ENCODE measurements around a stretch of chr18.

DNA sequence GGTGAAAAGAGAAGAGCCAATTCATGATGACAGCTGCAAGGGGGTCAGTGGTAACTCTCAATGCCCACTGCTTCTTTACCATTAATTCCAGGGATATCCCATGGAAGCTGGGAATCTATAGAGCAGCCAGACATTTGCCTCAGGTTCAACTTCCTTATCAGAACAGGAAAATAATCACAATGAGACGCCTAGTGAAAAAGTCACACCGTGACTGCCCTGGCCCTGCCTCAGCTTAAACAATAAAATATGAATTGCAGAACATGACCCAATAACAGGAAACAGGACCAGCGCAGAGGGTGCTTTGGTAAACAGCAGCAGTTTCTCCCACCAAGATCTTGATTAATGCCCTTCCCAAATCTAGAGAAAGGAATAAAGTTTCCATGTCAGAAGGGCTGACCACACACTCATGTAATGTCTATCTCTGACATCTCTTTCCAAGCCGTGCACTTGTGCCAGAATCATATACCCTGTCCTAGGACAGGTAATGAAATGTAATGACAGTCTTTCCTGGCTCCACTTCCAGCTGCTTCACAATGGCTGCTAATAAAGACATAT lies 438.5 kb downstream of the TXNL1 start:
- PRO-cap, result no peak

GRCh38 chr18:56569389-56569910 lies 68.9 kb downstream of the TXNL1 start:
- PRO-cap, result no peak

DNA sequence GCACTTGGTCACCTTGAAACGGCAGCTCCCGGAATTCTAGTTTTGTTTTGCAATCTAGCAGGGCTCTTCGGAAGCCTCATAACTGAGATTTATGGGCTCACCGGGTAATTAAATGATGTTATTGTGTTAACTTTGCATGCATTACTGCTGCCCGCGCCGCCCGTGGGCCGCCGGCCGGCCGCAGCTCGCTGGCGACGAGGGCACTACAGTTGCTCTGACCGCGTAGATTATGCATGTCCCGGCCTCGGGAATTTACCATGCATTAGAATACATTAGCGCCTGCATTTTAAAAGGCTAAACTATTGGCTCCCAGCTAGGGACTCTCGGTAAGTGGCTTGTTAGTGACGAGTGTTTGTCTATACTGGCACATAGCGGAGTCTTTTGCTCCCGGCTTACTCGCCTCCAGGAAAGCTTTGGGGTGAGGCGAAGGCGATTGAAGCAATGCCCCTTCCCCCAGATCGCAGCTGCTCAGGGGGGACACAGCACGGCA lies 548 bp upstream of the ONECUT2 start:
- PRO-cap, result no peak

DNA sequence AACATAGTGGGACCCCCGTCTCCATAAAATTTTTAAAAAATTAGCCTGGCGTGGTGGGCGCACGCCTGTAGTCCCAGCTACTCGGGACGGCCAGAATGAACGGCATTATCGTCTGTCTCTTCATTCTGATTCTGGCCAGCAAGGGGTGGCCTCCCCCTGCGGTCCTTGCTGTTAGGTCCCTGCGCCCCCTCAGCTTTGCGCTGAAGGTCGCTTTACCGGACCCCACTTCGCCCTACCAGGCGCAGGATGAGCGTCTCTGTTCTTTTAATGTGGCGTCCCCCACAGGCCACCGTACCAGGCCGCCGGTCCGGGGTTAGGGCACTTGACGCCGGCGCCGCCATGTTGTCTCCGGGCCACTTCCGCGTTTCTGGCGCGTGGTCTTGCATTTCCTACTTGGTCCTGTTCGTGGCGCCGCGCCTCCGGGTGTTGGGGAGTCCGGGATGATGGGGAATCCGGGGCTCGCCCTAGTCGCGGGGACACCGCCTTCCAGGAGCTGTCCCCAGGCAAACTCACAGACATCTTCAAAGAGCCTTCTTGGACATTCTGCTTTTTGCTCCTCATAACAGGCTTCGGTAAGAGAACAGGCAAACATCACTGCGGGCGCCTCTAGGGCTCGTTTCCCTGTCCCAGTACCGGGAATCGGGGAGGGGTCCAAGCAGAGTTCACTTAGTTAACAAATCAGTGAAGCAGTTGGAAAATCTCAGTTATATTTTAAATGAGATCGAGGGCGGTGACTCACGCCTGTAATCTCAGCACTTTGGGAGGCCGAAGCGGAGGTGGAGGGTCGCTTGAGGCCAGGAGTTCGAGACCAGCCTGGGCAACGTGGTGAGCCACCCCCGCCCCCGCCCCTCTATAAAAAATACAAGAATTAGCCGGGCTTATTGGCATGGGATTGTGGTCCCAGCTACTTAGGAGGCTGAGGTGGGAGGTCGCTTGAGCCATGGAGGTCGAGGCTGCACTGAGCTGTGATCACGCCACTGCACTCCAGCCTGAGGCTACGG lies 8.6 kb upstream of the NARS1 start:
- PRO-cap, result no peak

GRCh38 chr18:57759635-57760213 lies 43.4 kb downstream of the ATP8B1 start:
- PRO-cap, result no peak

DNA sequence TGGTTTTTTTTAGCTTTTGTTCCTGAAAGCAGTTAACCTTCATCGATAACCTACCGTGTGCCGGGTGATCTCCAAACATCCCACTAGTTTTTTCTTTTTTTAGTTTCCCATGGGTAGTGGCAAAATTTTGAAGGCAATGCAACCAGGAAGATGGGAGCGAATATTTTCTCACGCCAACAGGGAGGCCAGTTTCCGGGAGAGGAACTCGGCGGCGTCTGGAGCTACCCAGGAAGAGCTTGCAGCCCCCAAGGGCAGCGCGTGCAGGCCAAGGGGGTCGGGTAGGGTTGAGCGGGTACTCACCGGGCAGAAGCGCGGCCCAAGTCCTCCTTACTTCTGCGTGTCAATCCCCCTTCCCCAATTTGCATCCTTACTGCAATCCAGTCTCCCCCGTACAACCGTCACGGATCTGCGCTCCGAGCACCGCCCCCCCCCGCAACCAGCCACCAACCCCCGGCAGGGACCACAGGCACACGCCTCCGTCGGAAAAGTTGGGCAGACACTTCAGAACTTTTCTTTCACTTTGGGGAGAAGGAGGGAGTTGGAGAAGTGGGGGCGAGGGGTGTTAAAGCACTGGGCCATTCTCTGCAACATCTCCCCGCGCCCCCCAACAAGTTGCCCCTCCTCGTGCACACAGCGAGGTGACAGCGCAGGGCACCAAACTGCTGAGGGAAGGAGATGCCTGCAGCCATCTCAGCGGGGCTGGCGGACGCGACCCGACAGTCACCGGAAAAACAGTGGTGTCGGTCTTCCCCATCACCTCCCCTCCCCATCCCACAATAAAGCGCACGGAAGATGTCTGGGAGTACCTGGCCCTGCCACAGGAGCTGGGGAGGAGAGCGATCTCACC lies 1.3 kb downstream of the ATP8B1 start:
- PRO-cap, result no peak

DNA sequence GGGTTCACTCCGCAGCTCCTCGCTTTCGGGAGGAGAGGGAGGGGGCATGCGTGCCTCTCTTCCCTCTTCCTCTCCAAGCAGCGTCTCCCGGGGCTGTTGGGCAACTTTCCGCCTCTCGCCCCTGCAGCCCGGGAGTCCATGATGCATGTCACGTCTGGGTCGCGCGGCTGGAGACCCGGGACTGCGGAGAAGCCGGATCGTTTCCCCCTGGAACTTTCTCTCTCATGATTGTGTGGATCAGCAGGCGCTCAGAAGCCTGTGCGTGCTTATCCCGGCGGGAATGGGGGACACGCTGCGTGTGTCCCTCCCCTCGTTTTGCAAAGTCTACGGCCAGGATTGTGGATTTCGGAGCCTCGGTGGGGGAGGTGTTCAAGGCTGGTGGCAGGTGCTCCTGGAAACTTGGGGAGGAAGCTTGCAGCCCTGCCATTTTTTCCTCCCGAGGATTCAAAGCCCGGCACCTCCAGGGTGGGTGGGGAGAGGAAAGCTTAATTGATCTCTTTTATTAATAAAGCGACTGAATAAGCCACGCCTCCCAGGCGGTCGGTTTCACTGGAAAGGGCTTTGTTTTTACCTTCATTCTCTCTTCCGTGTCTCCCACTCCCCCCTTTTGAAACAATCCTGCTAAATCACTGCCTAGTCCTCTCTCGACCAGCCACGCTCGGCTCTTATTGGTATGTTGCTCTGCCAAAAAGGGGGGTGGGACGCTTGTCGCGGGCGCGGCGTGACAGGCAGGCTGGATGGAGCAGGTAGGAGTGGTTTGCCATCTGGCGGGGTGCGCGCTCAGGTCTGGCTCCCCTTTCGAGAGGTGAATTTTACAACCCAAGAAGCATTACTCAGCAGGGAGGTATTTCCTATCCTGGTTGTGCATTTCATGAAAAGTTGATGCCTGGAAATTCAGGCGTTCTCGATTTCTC lies 1.2 kb downstream of the NEDD4L start:
- PRO-cap, result bidirectional peak, plus-strand start at position 749 of the sequence, minus-strand start at position 660 of the sequence

- PRO-cap, result no peak
These were observed 2.6 kb downstream of the NEDD4L start for GRCh38 chr18:58046470-58047121.

DNA sequence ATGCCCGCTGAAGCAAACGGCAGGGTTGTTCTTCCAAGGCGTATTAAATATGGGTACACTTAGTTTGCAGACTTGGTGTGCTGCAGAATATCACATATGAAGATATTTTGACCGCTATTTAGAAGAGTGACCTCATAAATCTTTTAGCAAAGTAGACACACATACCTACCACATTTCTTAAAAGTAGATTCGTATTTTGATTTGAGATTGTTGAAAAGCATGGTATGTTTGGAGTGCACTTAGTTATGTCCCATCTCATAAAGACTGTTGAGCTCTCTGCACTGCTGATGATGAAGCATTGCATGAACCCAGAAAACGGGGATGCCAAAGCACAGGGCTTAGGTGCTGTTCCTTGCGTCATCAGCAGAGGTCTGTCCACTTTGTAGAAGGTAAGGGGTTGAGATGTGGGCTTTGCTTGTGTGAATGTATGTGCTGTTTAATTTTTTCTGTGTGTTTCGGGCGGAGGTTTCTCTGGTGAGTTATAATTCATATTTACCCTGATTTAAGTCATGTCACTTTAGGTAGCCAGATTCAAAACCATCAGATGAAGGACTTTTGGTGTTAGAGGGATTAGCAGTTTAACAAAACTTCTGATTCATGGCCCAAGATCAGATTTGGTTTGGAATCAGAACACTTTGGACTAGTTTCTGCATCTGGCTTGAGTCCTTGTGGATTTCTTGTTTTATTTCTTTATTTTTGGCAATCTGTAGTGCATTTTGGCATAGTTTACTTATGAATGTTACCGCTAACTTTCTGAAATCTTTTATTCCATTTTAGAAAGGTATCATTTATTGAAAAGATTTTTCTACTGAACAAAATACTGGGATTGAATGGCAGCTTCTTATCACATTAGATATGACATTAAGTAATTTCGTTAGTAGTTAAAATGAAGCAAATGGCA lies 3.3 kb downstream of the NEDD4L start:
- PRO-cap, result no peak

DNA sequence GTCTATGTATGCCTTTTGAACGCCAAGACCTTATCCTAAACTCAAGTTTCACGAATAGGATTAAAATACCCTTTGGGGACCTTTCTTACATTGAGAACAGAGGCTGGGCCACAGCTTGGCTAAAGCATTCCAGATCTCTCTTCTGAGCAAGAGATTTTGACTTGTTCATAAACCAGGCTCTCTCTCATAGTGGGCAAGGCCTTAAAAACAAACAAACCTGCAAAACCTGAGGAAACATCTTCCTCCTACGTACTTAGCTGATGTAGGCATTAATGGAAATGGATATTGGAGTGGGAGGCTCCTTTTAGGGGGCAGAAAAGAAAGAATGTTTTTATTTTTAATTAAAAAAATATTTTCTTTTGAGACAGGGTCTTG lies 56.4 kb downstream of the NEDD4L start:
- PRO-cap, result no peak

DNA sequence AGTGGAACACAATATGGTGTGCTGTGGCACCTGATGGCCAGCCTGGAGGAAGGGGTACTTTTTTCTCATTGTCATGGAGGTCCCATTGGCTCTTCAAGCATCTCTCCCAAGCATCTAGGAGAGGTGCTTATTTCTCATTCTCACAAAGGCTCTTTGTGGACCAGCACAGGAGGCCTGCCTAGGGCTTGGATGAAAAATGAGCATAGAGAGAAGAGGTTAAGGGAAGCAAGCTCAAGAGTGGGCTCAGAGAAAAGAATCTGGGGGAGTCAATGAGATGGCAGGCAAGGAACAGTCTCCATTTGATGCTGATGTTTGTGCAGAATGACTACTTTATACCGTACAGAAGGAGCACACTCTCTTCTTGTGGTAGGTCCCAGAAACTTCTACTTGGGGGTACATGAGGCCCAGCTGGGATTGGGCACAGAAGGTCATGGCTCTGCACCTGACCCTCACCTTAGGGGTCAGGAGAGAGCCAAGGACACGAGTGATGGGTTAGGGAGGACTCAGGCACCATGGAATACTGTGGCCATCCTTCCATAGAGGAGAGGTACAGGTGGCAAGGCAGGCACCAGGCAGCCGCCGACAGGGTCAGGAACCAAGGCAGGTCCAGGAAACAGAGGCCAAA lies 127.7 kb downstream of the NEDD4L start:
- PRO-cap, result no peak

DNA sequence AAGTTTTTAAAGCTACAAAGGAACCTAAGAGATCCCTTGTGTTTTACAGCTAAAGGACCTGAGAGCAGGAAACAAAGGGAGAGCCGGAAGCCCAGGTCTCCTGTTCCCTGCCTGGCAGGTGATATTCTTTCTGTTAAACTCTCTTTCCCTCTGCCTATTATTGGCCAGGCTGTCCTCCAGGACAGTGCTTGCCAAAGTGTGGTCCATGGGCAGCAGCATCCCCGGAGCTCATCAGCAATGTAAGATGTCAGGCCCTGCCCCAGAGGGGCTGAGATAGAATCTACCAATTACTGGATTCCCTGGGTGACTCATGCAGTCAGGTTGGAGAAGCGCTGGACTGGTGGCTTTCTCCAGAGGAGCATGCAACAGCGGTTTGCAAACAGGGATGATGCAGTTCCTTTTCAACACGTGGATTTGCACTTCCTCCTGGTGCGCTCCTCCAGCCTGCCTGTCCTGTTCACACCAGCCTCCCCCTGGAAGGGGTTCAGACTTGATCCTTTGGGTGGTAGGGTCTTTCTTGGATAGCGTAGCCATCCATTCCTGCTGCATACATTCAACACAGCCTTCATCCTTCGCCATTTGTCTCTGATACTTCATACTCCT lies 158.3 kb downstream of the NEDD4L start:
- PRO-cap, result no peak

DNA sequence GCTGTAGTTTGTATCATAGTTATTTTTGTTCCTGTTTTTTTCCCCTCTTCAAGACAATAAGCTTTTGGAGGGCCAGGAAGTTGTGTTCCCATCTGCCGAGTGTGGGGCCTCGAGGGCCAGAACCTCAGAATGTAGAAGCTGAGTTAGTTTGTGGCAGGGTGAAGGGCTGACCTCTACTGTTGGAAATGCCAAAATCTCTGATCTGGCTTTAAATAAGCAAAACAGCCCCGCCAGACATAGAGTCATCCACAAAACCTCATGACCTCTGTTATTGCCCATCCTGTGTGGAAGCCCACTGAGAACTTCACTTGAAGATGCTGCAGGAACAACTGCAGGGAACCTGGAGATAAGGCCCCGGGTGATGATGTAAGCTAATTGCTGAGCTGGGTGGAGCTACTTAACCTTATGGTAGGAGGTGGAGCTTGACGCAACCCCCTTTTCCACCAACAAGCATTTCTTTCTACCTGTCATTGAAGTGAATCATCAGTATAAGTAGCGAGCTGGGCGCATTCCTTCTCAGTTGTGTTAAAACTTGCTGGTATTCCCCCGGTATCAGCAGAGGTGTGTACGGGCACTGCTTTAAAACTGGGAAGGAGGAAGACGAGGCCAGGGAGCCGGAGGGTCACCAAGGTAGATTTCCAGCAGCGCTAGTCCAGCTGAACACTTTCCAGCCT lies 177.2 kb downstream of the NEDD4L start:
- PRO-cap, result no peak

GRCh38 chr18:58222418-58223213 lies 178.6 kb downstream of the NEDD4L start:
- PRO-cap, result no peak

DNA sequence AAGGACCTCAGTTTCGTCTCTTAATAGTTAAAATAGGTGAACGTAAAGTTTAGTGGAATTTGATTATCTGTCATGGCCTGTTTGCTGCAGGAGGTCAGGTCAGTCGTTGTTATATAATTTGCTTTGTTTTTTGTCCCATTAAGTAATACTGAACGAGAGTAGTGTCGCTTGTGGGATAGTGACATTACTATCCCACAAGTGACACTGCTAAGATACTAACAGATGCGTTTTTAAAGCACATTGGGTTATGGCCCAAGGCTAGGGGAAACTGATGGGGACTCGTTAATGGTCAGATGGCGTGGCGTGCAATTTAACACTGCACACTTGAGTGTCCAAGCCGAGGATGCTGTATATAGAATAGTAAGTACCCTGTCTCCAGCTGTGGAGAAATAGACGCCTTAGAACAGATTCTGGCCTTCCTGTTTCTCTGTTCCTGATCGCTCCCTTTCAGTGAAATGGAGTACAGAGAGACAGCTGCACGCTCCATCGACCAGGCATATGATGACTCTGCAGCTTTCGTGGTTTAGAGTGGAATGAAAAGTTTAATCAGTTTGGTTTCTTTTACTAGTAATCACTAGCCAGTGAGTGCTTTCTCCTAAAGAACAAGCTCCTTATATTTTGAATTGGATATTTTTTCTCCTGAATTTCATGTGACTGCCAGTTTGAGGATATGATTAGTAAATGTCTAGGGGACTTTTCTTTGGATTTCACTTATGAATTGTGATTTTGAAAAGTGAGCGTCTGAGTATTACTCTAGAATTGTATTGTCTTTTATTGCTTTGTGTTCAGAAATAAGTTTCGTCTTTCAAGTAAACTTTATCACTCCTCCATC lies 213.4 kb downstream of the NEDD4L start:
- PRO-cap, result no peak

DNA sequence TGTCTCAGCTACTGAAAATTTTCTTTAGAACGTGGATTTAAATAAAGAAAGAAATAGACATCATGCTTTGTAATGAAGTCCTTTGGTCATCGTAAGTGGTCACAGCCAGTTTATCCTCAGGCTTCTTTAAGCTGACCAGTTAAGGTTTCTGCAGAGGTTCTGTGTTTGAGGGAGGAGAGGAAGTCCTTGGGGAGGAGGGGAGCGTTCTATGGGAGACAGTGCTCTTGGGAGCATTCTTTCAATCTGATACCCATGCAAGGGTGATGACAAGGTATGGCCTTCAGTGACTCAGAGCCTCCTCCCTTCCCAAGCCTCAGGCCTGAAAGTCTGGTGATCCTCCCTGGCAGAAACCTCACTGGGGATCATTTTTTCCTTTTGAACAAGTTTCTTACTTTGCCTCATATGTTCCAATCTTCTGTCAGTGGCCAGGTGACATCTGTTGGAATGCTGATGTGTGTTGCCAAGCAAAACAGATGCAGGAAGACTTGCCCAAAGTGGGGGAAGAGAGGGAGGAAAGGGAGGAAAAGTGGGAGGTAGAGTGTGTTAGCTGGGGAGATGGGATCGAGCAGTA lies 224.7 kb downstream of the NEDD4L start:
- PRO-cap, result no peak

DNA sequence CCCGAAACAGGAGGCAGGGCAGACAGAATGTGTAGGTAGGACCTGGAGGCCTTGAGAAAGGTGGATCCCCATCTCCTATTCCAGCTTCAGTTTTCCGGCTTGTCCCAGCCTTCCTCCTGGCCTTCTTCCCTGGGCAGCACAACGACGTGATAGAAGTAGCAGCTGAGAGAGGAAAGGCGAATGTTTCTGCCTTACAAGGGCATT lies 272.6 kb downstream of the NEDD4L start:
- PRO-cap, result no peak

DNA sequence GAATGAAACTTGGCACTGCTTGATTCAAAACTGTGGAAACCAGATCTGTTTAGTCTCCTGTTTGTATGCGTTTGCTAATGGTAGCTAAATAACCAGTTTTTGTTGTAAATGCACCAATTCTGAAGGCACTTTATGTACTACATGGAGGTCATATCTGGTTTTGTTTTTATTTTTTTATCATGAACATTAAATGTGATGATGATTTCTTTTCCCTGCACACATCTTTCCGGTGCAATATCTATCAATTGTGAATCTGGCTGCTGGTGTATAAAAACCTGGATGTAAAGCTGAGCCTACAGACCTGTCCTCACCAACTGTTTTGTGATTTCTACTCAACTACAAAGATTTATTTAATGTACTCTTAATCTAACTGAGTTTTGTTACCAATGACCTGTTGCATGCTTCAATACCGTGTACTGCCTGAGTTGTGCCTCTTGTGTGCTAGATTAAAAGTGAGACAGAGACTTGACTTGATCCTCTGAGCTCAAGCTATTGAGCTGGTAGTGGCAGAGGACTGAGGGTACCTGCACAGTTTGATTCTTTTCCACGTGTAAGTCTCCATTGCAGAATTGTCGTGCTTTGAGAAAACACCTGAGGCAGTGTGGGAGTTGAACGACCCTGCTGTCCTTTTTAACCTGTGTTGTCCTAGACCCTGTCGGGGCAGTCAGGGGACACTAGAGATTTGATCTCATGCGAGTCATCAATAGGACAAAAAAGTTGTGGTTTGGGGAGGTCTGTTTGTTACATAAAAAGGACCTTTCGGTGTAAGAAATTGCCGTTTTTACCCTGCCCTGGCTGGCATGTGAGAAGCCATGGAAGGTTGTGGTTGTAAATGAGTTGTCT lies 231.5 kb downstream of the ALPK2 start:
- PRO-cap, result no peak

GRCh38 chr18:58399829-58400362 lies 229.0 kb downstream of the ALPK2 start:
- PRO-cap, result no peak

DNA sequence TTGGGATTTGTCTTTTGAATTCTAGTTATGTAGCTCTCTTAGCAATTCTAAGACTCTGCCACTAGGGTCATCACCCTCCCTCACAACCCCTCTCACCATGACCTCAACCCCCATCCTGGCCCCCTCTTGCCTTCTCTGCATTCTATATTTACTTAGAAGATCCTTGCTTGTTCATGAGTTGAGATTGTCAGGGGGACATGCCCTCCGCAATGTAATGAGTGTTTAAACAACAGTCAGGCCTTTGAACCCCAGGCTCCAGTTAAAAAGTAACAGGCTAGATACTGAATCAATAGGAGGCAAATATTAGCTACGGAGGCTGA lies 221.2 kb downstream of the ALPK2 start:
- PRO-cap, result no peak